PFSK-1 (cell line): ENCODE measurements around the genes NT5C1B and MATN3.

- RRBS = no CpG with 5 or more reads among the region's 20 CpGs
Observed at GRCh38 chr2:16105284-16106103, 165.1 kb downstream of the MYCN start.

GRCh38 chr2:16215803-16216495 is 275.6 kb downstream of the MYCN start:
- RRBS = no CpG with 5 or more reads among the region's 17 CpGs

DNA sequence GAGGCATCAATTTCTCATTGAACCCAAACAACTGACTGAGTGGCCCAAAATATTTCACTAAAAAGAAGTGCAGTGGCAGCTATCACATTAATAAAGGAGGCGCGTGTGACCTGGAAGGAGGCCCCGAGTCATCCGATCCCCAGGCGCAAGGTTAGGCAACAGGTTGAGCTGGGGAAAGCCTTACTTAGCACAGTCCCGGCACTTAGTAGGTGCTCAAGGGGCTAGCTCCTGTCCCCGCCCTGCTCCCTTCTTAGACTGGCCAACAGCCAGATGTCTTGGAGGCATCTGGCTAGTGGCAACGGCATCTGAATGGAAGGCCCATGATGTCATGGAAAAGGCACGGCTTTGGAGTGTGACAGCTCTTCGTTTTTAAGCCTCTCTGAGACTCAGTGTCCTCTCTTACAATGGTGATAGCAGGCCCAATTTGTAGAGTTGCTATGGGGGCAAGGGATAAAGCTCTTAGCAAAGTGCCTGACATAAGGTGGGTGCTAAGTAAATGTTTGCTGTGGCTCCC is 258.3 kb downstream of the CYRIA start:
- RRBS = no CpG with 5 or more reads among the region's 10 CpGs

- RRBS = no CpG with 5 or more reads among the region's 2 CpGs
Observed at GRCh38 chr2:17726345-17726940, 27.2 kb downstream of the SMC6 start.

- RRBS = no CpG with 5 or more reads among the region's 5 CpGs
Observed at GRCh38 chr2:17804138-17804807, 12.0 kb upstream of the MSGN1 start.

DNA sequence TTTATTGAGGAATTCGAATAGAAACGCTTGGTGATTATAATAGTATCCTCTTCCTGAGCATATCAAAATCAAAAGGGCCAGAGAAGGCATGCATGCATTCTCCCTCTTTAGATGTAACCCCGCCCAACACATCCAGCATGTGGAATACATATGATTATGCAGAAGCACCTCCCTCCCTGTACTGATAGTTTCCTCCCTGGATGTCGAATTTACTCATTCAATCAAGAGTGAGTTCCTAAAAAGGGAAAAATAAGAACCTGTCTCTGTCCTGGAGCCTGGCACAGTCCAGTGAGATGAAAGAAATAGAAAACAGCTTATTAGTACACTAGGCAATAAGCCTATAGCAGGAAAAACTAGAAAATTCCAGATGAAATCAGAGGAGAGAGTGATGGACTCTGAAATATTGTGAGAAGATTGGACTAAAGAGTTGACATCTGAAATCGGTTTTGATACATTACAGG is 262.8 kb downstream of the RDH14 start:
- RRBS = no CpG with 5 or more reads among the region's 5 CpGs

DNA sequence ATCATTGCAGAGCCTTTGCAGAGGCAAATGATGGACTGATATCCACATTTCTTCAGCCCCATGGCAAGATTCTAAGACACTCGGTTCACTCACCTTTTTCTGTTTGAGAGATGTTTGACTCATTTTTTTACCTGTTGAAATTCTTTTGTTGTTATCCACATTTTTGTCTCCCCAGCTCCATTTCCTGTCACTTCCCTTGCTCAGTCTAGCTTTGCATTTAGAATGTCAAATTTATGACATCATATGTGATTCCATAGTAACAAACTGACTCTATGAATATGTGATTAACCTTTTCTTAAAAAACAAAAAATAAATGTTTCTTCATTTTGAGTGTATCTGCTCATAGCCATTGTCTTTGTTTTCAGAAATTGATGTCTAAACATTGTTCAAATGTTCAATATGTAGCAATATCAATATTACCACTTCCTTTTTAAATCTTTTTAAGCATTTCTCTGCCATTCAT is at the start of gene NT5C1B:
Gene NT5C1B (minus strand): TSS at position 224 of the 463 bp plus-strand sequence.
- RRBS = no CpG with 5 or more reads among the region's 1 CpG

GRCh38 chr2:18961884-18962364 is 372.6 kb upstream of the NT5C1B start:
- RRBS = no CpG with 5 or more reads among the region's 9 CpGs

DNA sequence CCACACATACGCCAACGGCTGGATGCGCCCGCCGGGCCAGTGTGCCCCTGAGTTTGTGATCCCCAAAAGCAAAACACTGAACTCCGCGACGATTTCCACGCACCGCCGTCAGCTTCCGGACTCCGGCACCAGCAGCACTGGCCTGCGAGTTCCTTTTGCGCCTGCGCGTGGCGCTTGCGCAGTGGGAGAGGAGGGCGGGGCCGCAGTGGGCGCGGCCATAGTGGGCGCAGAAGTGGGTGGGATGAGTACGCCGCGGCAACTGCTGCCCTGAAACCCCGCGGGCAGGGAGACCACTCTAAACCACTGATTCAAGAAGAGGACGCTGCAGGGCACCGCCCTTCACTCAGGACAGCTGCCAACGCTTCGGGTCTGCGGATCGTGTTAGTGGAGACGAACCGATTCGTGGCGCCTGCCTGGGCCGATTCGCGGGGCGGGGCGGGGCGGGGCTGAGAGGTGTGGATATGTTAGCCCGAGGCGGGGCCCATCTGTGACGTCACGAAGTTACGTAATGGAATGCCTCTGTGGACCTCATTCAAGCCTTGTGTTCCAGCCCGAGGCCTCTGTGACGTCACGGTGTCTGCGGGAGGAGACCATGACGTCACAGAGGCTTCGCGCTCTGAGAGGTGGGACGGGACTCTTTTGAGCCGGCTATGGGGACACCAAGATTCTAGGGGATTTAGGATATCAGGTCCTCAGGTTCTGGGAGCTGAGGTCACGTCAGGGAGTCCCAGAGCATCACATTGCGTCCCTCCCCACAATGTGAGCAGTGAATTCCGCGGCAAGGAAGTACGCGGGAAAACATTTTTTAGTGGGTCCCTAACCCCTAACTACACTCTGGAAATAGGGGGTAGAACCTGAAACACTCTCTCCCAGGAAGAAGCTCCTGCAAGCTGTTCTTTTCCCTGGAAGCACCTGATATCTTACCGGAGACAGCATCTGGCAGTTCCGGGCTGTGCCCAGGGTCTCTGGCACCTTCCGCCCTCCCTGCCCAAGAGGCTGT is 10.2 kb downstream of the OSR1 start:
- RRBS = under 1% methylated on average over 8 of the region's 68 CpGs

GRCh38 chr2:19504425-19504882 is 146.0 kb upstream of the OSR1 start:
- RRBS = no CpG with 5 or more reads among the region's 3 CpGs

- RRBS = 16% methylated on average over 48 of the region's 87 CpGs
Observed at GRCh38 chr2:20012242-20013163, at the start of gene MATN3. TSS of gene MATN3 (minus strand) at chr2:20012668.

- RRBS = 33% methylated on average over 3 of the region's 8 CpGs
Observed at GRCh38 chr2:20013164-20013527, 678 bp upstream of the MATN3 start.

DNA sequence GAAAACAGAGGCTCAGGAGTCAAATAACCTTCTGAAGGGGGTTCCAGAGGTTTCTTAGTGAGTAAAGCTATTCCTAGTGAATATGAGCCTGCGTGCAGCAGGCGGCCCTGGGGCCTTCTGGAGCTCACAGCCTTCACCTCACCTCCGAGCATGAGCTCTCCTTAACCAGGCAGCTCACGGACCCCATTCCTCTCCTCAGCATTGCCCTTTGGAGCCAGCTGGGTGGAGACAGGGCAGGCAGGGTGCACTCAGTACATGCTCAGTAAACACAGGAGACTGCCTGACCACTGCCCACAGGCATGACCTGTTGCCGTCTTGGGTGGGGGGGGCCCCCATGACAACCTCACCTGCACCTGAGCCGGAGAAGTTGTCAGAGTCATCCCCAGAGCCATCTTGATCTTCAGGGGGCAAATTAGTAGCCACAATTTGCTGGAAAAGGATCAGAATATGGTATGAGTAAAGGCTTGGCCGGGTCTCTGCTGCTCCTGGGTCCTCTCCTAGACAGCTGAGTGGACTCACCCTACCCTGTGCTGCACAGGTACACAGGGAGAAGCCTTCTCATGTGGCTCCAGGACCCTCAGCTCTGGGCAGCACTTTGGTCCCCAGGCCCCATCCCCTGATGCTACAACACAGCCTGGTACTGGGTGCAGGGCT is 19.8 kb downstream of the SDC1 start:
- RRBS = 64% methylated on average over 2 of the region's 7 CpGs

- RRBS = no CpG with 5 or more reads among the region's 13 CpGs
Observed at GRCh38 chr2:20209114-20209817, 15.7 kb downstream of the SDC1 start.

- RRBS = no CpG with 5 or more reads among the region's 6 CpGs
Observed at GRCh38 chr2:20346916-20347675, 3.5 kb downstream of the PUM2 start.

DNA sequence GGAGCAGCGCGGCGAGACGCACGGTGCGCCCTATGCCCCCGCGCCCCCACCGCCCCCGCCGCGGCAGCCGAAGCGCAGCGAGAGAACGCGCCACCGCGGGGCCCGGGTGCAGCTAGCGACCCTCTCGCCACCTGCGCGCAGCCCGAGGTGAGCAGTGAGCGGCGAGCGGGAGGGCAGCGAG is 259 bp downstream of the RHOB start:
- RRBS = under 1% methylated on average over 18 of the region's 29 CpGs

DNA sequence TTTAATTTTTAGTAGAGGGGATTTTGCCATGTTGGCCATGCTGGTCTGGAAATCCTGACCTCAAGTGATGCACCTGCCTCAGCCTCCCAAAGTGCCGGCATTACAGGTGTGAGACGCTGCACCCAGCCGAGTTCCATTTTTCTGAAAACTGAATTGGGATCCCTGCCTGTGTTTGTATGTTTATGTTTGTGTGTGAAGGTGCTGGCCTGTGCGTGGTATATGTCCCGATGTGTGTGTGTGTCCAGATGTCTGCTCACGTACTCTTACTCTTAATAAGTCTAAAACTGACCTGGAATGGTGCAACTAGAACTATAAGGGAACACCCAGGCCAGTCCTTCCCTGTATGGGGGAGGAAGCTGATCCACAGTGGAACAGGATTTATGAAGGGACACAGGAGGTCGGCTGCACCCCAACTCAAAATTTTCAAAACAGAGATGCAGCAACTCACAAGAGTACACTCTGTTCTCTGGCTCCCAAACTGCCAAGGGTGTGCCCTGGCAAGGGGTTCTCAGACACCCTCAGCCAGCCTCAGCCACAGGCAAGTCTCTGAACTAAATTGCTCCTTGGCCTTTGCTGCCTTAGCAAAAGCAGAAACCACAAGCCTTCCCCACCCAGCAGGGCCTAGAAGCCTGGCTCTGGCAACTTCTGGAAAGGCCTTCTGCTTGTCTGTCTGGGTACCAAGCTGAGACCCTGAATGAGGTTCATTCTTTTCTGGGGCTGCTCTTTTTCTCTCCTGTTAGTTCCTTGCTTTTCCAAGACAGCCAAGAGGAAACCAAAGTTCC is 36.5 kb downstream of the RHOB start:
- RRBS = no CpG with 5 or more reads among the region's 7 CpGs

- RRBS = no CpG with 5 or more reads among the region's 6 CpGs
Observed at GRCh38 chr2:20537826-20538134, 90.9 kb downstream of the RHOB start.

DNA sequence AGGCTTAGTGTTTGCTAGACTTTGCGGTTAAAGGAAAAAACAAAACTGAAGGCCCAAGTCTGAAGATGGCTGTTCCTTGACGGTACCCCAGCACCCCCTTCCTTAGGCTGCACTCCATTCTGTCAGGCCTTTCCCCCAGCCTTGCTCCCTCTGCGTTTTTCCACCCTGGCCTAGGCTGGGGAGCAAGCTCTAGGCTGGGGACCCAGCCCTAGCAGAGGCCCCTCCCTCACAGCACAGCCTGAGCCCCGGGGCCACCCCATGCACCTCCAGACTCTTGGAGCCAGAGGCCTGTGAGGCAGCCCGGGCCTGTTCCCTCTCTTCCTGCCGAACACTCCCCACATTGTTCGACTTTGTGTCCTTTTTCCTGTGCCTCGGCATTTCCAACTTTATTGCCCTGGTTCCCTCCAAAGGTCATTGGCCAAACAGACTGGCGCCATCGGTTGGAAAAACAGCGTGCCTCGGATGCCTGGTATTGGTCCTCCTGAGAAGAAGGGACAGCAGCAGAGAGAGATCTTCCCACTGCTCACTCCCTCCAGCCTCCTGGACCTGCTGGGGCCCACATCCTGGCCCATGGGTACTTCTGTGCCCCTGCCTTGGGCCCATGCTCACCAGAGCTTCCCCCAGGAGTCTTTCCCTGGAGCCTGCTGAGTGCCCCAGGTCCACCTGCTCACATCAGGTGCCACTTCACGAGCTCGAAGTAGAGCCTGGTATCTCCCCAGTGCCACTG is 79.6 kb downstream of the HS1BP3 start:
- RRBS = 86% methylated on average over 2 of the region's 14 CpGs